GM06990 (cell line): Measurements from ENCODE around the gene NUCKS1.

DNA sequence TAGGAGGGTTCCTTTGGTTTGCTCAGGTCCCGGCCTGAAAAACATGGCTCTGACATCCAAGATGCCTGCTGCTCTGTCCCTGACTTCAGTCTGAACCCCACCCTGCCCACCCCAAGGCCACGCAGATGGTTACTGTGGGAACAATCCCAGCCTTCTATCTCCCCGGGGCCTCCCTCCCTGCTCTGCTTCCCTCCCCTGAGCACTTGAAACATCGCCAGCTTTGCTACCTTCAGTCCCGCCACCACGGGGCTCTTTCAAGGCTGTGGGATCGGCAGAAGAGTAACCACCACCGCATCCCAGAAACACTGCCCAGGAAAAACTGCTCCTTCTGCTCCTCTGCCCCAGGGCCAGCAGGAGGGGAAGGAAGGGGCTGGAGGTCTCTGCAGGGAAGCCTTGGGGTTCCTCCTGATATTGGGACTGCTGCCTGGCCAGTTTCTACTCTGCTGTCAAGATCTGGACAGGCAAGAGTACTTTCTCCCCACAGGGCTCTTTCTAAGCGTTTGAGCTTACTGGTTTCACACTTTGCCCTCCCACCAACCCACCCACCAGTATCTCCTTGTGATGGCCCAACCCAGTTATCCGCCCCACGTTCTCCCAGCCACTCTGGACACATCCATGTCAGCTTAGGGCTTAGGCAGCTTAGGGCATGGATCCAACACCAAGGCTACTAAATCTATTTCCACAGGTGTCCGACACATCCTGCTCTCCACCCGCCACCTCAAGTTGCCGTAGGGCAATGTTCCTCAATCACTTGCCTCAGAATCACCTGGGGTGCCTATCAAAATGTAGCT lies 8.4 kb downstream of the ETNK2 start:
- RRBS, result no CpG with 5 or more reads among the region's 14 CpGs

DNA sequence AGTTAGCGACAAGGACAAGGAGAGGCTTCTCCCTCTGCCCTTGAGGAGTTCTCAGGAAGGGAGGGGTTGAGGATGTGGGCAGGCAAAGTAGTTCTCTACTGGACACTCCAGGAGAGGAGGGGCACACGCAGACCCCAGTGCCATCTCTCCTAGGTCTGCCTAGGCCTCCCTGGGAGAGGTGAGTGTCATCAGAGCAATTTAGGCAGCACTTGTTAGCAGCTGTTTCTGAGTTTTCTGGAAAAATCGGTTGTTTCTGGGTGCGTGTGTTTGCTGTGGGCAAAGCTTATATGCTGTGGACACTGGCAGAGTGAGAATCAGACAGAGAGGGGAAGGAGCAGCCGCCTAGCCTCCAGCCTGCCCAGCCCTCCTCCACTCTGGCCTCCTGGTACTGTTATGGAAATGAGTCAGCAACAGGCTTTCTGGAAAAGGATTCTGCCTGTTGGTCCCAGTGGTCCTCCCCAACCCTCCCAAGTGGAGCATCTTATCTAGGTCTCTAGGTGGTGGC lies 42.0 kb upstream of the GOLT1A start:
- RRBS, result no CpG with 5 or more reads among the region's 5 CpGs

GRCh38 chr1:204264752-204265319 lies 51.0 kb upstream of the GOLT1A start:
- RRBS, result no CpG with 5 or more reads among the region's 9 CpGs

DNA sequence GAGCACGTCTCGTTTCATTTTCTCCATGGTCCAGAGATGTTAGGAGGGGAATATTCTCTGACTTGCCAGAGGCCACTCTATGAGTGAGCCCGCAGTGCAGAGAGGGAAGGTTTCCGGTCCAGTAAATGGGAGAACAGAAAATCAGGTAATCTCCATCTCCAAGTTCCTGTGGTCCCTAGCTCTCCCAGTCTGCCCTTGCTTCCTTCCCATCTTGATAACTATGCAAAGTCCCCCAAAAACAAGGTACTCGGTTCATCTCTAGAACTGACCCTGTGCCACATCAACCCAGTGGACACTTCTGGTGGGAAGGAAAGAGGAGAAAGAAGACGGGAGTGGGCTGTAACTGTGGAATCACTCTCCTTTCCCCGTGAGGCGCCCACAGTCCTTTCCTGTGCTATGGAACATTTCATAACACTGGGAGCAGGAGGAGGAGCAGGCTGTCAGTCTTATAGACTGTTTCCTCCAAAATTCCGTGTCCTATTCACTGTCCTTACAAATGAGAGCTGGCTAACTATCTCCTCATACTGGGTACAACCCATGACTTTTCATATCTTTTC lies 40.8 kb downstream of the PLEKHA6 start:
- RRBS, result no CpG with 5 or more reads among the region's 9 CpGs

- RRBS, result no CpG with 5 or more reads among the region's 8 CpGs
Measured at GRCh38 chr1:204337575-204338256, 22.0 kb downstream of the PLEKHA6 start.

DNA sequence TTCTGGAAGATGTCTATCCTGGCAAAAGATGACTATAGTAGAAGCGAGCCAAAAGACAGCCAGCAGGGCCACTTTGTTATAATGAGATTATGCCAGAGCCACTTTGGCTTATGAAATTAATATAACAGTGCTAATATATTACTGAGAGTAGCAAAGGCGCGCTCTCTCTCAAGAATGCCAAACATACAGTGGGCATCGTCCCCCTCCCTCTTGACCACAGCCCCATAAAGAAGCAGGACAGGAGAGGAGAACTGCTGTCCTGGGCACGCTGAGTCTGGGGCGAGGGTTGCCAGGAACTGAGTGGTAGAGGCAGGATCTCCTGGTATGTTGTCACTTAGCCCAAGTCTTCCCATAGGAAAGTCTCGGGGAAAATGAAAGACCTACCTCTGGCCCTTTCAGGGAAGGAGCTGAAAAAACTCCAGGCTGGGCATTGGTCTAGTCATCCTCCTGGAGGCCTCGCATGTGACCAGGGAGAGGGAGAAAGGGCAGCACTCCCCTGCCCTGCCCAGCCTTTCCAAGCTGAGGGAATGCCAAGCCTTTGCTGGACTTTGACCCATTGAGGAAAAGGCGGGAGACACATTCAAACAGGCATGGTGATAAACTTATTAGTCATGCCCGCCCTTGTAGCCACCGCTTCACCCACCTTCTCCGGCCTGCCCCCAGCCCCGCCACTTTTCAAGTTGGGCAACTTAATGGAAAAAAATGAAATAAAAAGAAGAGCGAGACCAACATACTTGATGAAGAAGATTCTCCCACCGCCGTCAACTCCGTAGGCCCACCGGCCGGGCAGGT lies 17.3 kb upstream of the PLEKHA6 start:
- RRBS, result 80% methylated on average over 1 of the region's 19 CpGs

DNA sequence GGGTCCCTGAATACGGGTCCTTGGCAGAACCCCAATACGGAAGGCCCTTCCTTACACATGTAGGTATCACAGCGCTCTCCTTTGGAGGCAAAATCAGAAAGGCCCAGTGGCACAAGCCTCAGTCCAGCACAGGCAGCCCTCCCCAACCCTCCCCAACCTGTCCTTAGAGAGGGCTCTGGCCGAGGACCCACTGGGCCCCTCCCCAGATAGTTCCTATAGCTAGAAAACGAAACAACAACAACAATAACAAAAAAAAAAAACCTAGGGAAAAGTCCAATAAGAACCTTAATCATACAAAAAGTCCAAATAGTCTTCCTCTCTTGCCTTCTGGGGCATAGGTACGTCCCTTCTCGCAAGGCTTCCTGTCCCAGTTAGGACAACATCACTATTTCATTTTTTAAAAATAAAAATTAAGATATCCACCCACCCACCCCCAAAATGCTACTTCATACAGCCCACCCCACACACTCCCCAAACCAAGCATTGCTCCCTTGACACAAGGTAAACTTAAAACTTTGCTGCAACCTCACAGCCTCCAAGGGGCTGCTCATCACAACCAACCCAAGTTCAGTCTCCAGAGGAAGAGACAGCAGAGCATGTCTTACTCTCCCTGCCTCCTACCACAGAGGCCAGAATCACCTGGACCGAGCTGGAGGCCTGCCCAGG lies 12.6 kb upstream of the PPP1R15B start:
- RRBS, result no CpG with 5 or more reads among the region's 8 CpGs

DNA sequence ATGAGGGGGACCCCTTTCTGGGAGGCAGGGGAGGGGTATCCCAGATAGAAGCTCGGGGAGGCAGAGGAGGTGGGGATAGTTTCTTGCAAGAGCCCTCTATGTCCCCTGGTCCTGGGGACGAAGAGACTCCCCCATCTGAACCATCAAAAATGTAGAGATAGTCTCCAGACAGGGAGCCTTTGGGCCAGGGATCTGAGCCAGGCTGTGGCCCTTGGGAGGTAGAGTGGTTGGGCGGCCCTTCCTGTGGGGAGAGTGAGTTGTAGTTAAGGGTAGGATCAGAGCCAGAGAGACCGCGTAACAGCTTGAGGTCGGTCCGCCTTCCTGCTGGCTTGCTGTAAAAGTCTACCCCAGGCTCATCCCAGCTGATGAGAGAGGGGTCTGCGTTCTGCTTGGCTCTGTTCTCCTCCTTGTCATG lies 25.3 kb downstream of the PIK3C2B start:
- RRBS, result no CpG with 5 or more reads among the region's 8 CpGs

- RRBS, result no CpG with 5 or more reads among the region's 1 CpG
Measured at GRCh38 chr1:204493461-204493579, 1.3 kb downstream of the PIK3C2B start.

- RRBS, result no CpG with 5 or more reads among the region's 17 CpGs
Measured at GRCh38 chr1:204561749-204562298, 45.6 kb downstream of the MDM4 start.

DNA sequence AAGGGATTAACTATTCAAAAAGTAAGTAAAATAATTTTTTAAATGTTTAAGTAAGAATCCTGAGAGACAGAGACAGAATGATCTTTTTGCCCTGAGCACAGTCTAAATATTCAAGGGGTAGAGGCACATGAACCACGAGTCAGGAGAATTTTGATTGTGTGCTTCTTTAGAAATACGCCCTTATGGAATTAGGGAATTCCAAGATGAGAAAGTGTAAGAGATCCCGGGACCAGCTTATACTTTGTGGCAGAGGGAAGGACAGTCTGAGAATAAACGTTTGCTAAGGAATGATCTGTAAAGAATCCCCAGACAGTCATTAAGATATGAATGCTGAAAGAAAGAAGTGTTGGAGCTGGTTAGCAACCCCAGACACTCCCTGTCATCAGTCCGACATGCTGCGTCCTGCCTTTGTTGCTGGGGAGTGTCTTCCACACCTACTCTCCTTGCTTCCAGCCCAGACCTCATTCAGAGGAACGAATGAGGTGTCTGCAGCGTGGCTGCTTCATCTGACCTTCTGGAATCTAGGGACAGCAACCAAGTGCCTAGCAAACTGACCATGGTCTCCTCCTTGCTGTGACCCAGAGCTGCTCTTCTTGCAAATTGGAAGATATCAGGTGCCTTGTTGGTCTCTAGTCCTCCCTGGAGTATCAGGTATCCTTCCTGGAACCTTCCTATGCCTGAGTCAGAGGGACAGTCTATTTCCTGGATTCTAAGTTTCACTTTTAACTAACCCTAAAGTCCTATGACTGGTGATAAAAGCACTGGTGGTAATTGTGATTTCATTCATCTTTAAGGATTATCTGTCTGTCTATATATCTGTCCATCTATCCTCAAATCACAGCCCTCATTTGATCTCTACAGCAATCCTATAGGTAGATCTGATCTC lies 87.4 kb downstream of the NFASC start:
- RRBS, result no CpG with 5 or more reads among the region's 8 CpGs

DNA sequence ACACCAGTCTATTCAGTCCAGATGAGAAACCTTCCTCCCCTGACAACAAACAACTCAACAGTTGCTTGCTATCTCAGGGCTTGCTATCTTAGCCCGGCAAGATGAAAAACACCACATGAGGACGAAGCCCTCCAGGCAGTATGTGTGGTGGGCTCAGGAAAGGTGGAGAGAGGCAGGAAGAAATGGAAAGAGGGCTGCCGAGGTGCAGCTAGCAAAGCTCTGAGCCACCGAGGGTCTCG lies 8.4 kb downstream of the NUAK2 start:
- RRBS, result no CpG with 5 or more reads among the region's 5 CpGs

- RRBS, result no CpG with 5 or more reads among the region's 10 CpGs
Measured at GRCh38 chr1:205352488-205352931, 4.2 kb downstream of the KLHDC8A start.

DNA sequence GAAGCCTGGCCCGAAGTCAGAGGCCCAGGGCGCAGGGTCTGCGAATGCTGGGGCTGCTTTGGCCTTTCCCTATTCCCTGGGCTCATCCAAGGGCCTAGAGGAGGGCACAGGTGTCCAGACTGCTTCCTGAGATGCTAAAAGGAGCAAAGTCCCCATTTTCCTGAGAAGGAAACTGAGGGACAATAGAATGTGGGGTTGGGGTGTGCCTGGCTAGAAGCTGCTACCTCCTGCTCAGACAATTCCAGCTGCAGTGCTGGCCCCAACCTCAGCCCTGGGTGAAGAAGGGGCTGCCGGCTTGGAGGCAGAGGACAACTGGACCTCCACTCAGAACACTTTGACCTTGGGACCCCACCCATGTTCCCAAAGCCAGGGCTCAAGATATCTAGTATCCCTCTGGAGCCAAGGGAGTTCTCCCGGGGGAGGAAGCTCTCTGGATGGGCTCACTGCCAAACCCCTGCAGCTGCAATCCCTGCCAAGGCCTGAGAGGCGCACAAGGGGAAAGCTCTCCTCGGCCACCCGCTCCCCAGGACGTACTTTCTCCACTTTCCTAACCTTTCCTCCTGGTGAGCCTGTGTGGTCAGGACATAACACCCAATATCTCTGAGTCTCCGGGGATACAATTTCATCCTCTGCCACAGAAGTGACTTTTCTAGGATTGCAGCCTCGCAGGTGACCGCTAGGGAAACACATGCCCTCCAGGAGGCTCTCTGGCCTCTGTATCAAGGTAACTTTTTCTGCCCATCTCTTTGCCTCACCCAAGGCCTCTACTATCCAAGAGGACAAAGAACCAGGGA lies 16.8 kb upstream of the LEMD1 start:
- RRBS, result no CpG with 5 or more reads among the region's 12 CpGs

DNA sequence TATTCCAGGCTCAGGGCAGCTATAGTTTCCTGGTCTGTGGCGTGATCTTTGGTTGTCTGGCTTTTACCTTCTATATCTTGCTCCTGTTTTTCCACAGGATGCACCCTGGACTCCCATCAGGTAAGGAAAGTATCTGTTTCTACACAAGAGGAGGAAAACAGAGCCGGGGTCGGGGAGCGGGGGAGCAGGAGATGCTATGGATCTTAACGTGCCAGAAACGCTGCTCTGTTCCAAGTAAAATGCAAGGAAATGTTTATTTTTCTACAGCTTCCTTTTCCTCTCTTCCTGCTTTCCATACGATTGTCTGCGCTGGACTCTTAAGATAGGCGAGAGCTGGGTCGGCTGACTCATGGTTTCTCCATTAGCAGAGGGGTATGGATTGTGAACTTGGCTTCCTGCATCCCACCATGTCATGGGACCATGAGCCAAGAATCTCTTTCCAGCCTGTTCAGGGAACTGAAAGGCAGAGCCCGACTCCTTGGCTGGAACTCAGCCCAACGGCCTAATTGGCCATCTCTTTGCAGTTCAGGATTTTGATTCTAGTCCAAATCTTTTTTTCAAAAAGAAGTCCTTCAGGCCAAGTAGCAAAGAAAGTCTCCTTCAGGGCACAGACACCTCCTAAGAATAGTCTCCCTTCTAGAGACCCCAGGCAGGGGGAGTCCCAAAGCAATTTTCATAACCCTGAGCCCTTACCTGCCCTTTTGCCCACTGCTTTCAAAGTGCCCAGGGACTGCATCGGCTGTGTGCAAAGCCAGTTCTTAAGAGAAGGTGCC lies 30.5 kb downstream of the MFSD4A start:
- RRBS, result no CpG with 5 or more reads among the region's 13 CpGs

DNA sequence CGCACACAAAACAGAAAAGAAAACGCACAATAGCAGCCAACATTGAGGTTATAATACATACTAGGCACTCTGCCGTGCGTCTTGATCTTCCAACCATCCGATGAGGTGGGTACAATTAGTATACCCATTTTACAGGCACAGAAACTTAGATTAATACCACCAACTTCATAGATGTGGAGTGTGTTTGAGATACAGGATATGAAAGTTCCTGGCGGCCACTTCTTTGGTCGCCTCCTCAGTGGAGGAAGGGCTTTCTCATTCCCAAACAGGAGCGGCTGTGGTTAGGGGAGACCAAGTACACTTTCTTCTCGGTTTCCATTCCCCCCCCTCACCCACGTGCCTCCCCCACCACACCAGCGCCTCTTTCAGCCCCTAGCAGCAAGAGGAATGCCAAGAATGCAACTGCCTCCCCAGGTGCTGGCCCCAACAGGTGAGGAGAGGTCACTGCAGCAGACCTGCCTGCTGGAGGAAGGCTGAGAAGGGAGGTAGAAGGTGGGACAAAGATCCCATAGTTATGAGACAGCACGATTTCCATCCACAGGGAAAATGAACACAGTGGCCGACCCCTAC lies 8.3 kb downstream of the SLC45A3 start:
- RRBS, result no CpG with 5 or more reads among the region's 13 CpGs

DNA sequence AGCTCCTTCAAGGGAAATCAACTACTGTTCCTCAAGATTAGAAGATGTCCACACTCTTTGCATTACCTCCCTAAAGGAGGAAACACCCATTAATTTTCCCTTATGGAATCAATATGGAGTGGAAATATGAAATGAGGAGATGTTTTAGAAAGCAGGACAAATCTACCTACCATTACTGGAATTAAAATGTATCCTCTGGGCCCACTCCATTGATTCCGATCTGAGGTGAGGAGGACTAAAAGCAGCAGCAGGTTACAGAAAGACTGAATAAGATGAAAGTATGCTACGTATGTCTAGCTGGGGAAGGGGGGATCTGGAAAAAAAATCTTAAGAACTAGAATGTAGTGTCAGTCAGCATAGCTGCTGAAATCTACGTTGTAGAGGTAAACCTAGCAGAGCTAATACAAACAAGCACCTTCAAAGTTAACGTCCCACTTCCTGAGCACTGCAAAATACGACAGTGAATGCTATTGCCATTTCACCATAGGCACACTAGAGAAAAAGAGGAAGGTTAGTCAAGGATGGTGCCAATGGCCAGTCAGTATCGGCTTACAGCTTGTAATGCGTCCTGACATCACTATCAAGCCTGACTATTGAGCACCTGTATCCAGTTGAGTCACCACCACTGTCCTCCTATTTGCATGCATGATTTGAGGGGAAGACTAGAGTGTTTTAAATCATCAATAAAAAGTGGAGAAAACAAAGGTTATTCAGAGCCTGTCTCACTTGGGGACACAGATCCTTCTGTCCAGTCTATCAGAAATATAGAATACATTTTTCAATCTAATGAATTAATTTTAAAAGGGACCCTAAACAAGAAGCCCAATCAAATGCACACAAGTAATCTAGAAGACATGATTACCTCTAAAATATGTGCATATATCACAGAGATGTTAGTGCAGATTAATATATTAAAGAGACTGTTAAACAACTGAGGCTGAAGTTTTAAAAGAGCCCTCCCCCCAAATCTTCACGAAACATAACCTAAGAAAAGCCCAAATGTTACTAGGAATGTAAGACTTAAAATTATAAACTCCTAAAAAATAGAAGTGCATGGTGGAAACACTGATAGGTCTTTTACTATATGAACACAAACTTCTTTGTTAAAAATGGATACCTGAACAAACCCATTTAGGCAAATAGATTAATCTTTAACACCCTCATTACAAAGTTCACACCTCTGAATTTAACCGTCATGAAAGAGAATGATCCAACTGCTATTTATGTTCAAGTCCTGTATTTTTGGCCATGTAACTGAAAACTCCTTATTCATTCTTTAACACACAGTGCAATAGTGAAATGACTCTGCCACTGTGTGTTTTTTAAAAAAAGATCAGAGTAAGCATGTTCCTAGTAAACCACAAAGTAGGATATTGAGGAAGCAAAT lies 34.2 kb downstream of the NUCKS1 start:
- RRBS, result no CpG with 5 or more reads among the region's 9 CpGs

DNA sequence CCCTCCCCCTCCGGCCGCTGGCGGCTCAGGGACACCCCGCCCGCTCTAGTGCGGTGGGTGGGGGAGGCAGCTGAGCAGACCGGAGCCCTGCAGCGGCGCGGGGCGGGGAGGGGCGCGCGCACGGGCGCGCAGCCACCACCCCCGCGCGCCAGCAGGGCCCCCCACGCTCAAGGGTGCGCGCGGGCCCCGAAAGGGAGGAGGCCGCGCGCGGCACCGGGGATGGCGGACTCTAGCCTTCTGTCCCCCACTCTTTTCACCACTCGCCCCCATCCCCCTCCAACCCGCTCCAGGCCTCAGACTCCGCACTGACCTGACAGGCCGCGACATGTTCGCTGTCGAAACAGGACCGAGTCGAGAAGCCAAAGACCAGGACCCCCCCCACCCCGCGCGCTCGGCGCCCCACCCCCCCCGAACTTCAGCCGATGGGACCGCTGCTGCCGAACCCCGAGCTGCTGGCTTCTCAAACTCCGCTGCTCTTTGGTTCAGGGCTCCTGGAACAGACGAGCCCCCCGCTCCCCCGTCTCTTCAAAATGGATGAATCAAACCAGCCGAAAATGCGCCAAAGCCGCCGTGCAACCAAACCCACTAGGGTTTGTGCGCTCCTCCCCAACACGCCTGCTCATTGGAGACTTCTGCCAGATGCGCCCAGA lies at the start of gene NUCKS1:
Gene NUCKS1 (minus strand): TSS at position 536 of the 650 bp plus-strand sequence.
- RRBS, result 4% methylated on average over 7 of the region's 61 CpGs

DNA sequence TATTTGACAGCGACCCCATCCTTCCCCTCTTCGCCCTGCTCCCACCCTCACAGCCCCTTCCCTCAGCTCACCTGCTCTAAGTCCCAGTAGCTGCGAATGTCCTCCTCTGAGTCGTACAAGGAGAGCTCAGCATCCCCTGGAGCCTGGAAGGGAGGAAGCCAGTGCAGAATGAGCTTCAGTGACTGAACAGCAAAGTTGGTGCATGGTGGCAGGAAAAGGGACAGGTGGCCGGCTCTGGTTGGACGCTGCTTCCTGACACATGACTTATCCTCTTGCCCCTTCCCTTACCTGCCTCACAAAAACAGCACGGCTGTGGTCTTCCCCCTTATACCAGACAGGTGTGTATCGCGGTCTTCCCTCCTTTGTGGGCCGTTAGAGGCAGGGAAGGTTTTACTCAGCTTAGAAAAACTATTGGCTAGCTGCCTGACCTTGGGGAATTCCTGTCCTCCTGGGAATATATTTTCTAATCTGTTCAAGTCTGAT lies 26.0 kb downstream of the SLC26A9 start:
- RRBS, result no CpG with 5 or more reads among the region's 10 CpGs

- RRBS, result no CpG with 5 or more reads among the region's 7 CpGs
Measured at GRCh38 chr1:205933589-205934174, 9.6 kb downstream of the SLC26A9 start.